Left cardiac atrium (tissue), 1 donor: ENCODE data around the gene RNF220.

DNA sequence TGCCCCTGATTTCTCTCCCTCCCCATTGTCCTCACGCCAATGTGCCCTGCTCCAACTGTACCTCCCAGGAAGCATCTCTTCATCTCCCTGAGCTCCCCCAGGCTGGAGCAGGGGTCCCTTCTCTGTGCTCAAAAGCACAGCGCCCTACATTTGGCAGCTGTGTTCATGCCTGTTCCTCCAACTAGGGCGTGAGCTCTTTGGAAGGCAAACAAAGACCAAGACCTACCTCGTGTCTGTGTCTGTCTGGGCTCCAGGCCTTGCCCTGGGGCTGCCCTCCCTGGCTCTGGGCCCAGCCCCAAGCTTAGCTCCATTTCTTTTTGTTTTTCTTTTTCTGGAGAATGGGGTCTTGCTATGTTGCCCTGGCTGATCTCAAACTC is 3.0 kb downstream of the TIE1 start:
- PRO-cap: no peak

DNA sequence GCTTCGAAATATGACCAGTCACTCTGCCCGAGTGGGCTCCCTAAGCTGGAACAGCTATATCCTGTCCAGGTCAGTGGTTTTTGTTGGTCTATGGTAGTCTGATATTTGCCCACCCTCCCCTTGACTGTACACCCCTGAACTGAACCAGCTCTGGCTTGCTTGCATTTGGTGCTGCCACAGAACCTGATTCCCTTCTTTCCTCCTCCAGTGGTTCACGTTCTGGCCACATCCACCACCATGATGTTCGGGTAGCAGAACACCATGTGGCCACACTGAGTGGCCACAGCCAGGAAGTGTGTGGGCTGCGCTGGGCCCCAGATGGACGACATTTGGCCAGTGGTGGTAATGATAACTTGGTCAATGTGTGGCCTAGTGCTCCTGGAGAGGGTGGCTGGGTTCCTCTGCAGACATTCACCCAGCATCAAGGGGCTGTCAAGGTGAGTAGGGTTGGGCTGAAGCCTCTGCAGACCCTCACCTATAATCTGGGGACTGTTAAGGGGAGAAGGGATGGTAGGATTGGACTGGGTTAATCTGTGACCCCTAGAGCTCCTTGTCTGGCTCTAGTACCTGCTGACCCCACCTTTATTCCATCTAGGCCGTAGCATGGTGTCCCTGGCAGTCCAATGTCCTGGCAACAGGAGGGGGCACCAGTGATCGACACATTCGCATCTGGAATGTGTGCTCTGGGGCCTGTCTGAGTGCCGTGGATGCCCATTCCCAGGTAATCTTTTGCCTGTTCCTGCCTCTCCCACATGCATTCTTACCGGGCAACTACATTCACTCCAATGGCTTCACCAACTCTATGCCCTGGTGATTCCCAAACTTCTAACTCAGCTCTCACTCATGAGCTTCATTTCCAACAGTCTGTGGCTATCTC is 2.0 kb downstream of the CDC20 start:
- PRO-cap: no peak

GRCh38 chr1:43534720-43535114 is 4.0 kb downstream of the PTPRF start:
- PRO-cap: no peak

- PRO-cap: no peak
Measured at GRCh38 chr1:43538178-43538680, 7.5 kb downstream of the PTPRF start.

DNA sequence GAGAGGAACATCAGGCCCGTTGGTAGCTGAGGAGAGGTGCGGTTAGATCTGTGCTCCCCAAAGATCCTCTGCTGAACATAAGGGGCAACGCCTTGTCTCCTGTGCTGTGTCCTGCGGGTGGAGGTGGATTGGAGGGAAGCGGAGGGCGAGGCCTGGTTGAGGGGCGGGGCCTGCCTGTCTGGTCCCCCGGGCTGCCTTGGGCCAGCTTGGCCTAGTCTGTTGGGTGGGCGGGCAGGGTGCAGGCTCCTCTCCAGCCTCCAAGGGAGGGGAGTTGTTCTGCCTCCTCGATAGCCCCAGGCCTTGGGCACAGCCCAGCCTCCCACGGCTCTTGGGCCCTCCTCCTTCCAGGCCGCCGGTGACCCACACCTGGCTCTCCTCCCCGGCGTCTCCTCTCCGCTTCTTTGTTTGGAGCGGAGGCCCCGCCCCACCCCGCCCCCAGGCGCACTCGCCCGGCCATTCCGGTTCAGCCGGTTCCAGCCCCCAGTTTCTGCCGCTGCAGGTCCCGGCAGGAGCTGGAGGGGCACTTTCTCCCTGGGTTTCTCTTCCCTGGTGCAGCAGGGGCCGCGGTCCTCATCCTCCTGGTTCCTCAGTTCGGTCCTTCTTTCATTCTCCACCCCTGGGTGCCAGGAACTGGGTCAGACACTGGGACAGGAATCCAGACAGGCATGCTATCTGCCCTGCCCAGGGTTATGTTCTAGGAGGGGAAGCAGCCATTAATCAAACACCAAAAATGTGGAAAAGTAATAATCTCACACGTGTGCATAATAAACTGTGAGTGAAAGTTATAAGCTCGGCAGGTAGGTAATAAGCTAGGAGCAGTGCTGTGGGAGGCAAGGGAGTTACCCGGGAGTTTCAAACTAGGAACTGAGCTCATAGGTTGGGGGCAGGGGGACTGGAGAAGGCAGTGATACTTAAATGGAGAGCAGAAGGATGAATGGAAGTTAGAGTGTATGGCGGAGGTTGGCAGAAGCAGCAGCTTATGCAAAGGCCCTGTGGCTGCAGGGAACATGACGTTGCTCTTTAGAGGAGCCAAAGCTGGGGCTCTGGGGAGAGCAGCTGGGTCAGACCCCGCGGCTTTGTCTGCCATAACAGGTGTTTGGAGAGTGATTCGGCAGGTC is 19.6 kb downstream of the PTPRF start:
- PRO-cap: no peak

GRCh38 chr1:43872328-43872943 is 61.2 kb upstream of the ARTN start:
- PRO-cap: no peak

- PRO-cap: no peak
Measured at GRCh38 chr1:43880924-43881199, 52.7 kb upstream of the ARTN start.

DNA sequence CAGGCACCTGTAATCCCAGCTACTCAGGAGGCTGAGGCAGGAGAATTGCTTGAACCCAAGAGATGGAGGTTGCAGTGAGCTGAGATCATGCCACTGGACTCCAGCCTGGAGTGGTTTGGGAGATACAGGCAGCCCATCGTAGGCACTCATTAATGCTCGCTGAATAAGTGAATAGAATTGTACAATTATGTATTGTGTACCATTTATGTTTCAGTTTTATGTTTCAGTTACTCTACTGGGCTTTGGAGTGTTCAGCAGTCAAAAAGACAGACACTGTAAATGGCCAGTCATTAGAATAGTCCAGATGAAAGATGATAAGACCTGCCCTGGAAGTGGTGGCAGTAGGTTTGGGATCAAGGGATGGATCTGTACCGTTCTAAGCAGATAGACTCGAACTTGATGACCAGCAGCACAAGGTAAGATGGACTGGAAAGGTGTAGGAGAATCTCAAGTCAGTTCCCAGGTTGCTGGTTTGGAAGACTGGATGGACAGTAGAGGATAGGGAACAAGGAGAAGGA is 17.6 kb upstream of the ARTN start:
- PRO-cap: no peak

GRCh38 chr1:44023699-44024147 is 7.5 kb downstream of the SLC6A9 start:
- PRO-cap: no peak

DNA sequence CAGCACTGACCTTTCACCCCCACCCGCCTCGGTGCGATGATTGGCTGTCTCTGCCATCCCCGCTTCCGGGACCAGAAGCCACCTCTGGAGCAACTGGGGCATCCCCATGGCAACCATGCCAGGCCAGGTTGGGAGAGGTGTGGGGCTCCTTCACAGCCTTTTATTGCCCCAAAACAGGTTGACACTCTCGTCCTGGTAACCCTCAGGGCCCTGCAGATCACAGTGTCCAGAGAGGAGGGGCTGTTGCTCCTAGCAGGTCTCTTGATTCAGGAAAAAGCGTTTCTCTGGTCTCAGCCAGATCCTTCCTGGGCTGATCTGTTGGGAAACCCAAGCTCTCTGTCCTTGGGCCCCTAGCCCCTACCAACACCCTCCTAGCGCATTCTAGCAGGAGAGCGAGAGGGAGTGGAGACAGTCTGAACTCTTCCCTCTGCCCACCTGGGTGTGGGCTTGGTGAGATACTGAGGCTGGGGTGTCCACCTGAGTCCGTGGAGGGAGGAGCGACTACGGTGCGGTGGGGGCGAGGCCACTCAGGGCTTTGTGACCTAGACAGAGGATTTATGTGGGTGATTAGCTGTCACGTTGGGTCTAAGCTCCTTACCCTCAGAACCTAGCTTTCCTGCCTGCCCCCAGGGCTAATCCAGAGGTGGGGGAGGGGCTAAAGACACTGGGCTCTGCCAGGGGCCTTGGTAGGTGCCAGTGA is 12.2 kb upstream of the SLC6A9 start:
- PRO-cap: no peak

GRCh38 chr1:44223719-44224072 is 10.4 kb downstream of the DMAP1 start:
- PRO-cap: no peak

- PRO-cap: no peak
Measured at GRCh38 chr1:44261419-44262296, 48.4 kb downstream of the DMAP1 start.

DNA sequence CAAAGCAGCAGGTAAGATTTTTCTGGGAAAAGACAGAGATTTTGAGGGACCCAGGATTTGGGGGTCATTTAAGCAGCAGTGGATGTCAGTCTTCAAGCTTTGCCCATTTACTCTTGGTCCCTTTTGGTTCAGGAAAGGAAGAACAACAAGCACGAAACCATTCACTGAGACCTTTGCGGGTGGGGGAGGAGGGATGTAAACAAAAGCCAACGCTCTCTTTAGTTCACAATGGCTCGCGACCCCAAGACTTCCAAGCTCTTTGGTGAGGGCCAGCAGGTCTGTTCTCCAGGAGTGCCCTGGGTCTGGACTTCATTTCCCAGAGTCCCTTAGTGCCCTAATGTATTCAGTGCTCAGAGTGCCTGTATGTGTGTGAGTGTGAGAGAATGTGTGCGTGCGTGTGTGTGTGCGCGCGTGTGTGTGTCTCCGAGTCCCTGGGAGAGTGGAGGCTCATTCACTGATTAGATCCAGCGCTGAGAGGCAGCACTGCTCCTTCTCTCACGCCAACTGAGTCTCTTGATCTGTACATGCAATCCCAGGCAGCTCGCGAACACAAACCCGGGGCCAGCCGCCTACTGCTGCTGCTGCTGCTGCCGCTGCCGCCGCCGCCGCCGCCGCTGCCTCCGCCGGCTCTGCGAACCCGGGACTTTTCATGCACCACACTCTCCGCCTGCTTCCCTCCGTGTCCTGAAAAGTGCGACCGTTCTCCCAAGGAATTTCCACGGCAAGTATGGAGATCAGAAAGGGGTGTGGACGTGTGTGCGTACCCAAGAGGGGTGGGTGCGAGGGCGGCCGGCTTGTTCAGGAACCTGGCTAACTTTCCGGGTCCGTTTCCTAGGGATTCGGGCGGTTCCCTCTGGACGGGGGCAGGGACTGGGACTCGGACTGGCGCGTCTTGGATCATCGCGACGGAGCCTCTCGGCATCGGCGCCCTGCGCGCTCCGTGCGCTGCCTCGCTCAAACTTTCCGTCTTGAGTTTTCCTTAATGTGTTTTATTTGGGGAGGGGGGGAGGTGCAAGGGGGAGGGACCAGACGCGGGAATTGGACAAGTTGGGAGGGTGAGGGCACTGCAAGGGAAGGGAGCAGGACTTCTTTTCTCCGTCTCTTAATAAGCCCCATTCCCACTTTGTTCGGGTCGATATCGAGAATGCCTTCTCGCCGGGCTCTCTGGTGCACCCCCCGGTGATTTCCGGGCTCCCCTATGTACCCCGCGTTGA is at the start of gene RNF220:
TSS of gene RNF220 (plus strand) at position 450 of the 1,214 bp plus-strand sequence.
- PRO-cap: unidirectional peak, plus-strand start at position 450 of the sequence

GRCh38 chr1:44406427-44406897 is 1.4 kb downstream of the RNF220 start:
- PRO-cap: no peak

DNA sequence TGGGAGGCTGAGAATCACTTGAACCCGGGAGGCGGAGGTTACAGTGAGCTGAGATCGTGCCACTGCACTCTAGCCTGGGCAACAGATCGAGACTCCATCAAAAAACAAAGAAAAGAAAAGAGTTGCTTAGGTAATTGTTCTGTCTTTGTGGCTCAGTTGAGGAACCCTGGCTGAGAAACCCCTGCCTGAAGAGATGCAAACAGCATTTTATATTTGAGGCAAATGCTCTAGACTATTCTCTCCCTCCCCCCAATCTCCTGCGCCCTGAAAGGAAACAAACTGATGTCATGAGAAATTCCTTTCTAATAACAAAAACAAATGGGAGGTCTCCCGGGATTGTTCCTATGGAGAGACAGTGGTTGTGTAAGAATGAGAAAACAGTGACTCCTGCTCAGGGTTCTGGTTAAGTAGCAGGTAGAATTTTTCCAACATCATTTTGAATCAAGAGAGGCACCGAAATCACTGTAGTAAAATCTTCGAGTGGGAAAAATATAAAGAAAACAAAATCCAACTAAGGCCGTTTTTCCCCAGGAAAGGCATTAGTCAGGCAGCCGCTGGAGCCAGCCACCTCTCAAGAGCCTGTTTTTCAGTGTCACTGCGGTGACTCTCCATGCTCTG is 80.1 kb downstream of the RNF220 start:
- PRO-cap: no peak

- PRO-cap: no peak
Measured at GRCh38 chr1:44496552-44496939, 91.5 kb downstream of the RNF220 start.

- PRO-cap: no peak
Measured at GRCh38 chr1:44644877-44646023, 29.0 kb downstream of the TMEM53 start.

DNA sequence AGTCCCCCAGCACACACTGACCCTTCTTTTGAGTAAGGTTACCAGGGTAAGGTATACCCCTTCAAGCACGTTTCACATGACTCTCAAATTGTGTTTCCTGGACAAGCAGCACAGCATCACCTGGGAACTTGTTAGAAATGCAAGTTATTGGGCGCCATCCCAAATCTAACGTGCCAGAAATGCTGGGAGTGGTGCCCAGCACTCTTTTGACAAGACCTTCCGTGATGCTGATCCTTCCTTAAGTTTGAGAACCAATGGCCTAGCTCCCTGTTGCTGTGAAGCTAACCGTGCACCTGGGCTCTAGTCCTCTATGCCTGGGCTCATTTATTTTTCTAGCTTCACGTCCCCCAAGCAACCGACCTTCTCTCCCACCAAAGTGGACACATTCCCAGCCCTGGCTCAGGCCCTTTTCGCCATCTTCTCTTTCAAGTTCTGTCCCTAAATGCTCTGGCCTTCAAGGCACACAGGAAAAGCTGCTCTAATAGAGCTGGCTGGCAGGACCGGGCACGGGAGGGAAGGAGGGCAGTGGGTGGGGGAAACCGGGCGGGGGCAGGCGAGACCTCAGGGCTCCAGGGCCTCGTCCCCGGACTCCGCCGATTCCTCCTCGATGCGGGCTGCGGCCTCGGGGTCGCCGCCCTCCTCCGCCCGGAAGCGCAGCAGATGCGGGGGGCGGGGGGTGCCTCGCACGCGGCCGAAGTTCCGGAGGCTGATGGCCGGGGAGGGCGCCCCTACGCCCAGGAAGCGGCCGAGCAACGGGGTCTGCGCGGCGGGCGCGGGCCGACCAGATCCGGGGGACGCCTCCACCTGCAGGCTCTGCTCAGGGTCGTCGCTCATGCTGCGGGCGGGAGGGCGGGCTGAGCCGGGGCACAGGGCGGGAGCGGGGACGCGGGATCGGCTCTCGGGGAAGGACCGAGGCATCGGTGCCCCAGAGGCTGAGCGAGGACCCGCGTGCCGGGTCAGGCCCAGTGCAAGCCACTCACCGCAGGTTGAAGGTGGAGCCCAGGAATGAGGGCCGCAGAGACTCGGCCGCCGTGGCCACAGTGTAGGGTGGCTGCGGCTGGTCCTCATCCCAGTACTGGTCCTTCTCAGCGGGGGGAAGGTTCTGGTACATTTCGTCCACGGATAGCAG is 4.0 kb downstream of the BEST4 start:
- PRO-cap: bidirectional peak, plus-strand start at position 694 of the sequence, minus-strand start at position 603 of the sequence

GRCh38 chr1:44806727-44807150 is 412 bp downstream of the DYNLT4 start:
- PRO-cap: no peak

GRCh38 chr1:44826364-44826962 is 16.6 kb downstream of the PTCH2 start:
- PRO-cap: no peak